Measurements from ENCODE around the genes BICC1 and CCDC6.

GRCh38 chr10:53000709-53001237 lies 228.2 kb upstream of the MBL2 start:
- PRO-cap, result no peak

- PRO-cap, result unidirectional peak, plus-strand start at chr10:53230028
Observed at GRCh38 chr10:53229957-53230156, 457.3 kb upstream of the MBL2 start.

DNA sequence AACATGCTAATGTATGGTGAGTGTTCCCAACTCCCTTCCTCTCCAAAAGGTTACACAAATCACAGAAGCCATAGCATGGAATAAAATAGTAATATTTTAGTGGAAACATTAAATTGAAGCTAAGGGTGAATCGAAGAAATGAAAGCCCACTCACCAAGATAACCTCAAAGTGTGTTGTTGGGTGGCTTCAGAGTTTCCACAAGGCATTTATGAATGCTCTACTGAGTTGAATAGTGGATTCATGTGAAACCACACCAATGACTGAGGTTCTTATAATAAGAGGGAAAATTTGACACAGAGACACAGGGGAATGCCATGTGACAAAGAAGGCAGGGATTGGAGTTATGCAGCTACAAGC lies 67.8 kb upstream of the PCDH15 start:
- PRO-cap, result no peak

GRCh38 chr10:57025433-57025798 lies 664.4 kb upstream of the ZWINT start:
- PRO-cap, result no peak

DNA sequence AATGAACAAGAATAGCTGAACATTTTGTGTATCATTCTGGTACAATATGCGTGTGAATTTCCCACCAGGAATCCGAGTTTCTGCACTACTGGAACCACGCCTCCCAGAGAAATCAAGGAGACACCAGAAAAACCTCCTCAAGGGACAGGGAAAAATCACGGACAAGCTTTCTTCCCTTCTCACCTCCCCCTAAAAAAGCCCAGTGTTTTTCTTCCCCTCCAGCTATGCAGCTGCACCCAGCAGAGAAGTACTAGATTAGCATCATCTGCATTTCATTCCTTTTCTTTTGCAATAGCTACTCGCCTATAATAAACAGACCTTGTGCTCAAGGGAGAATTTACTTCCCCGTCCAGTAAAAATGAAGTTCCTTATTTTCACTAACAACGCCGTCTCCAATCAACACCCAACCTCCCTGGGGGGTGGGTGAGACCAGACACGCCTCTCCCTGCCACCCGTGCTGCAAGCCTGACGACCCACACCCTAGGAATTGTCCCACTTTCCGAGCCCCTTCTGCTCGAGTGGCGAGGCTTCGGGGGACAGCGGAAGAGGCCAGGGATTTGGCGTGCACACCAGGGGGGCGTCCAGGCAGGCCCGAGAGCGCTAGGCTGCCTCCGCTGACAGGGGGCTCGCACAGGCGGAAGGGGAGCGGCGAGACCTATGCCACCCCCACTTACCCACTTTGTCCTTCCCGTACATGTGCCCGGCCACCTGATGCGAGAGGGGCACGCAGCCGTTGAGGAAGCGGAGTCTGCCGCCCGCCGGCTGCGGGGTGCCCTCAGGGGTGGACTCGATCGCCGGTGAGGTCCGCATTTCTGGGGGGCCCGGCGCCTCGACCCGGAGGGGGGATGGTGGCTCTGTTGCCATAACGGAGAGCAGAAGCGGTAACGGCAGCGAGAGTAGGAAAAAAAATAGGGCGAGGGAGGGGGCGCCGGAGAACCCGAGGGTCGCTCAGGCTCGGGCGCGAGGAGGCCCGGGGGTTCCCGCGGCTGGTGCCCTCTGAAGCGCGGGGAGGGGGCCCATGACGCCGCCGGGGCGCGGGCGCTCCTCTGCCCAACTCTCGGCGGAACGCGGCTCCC lies 608 bp downstream of the IPMK start:
- PRO-cap, result bidirectional peak, plus-strand start at position 455 of the sequence, minus-strand start at position 280 of the sequence

GRCh38 chr10:58269643-58270292 lies 806 bp downstream of the CISD1 start:
- PRO-cap, result bidirectional peak, plus-strand start at chr10:58269763, minus-strand start at chr10:58269719

DNA sequence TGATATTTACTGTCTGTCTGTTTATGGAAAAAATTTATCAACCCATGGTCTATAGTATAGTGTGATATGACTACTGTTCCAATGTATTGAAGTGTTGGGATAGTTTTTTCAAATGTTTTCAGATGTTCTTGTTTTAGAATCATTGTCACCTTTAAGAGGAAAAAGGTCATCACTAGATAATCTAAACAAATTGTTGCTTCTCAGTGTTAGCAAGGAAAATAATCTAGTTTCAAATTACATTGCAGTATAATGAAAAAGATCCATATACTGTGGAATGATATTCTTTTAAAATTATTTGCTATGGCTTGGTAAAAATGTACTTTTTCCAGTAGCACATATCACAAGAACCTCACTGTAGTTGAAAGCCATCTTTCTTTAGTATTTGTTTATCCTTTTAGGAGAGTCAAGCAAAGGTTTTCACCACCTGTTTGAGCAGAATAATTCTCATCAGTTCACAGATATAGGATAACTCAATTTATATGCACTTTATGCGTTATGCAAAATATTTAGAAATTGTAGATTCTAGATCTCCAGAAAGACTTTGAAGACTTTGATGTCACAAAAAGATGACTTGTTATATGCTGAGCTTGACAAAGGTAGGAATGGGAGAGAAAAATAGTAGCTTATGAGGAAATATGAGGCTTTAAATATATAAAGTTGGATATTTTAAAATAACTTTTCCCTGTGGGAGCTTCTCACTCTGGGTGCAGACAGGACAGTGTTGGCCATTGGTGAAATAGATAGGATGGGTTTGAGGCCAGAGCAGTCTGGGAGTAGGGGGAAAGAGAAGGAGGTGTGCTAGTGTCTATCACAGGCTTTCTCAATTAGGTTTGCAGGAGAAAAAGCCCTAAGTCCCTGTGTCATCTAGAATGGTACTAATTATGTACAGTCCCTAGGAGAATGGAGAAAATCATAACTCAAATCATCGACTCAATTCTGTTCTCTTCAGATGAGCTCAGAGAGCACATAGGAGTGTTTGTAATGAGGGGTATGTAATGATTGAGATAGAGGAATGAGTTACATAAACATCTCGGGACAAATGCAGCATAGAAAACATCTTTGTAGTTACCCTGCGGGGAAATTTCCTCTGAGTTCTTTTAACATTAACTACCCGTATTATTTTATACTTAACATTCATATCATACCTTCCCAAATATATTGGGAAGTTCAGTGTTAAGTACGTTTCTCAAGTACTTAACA lies 11.4 kb downstream of the TFAM start:
- PRO-cap, result no peak

- PRO-cap, result bidirectional peak, plus-strand start at chr10:58512872, minus-strand start at chr10:58512733; unidirectional peak, plus-strand start at chr10:58513062
Observed at GRCh38 chr10:58512561-58513622, at the start of gene BICC1. BICC1 (plus strand) TSS chr10:58512872.

DNA sequence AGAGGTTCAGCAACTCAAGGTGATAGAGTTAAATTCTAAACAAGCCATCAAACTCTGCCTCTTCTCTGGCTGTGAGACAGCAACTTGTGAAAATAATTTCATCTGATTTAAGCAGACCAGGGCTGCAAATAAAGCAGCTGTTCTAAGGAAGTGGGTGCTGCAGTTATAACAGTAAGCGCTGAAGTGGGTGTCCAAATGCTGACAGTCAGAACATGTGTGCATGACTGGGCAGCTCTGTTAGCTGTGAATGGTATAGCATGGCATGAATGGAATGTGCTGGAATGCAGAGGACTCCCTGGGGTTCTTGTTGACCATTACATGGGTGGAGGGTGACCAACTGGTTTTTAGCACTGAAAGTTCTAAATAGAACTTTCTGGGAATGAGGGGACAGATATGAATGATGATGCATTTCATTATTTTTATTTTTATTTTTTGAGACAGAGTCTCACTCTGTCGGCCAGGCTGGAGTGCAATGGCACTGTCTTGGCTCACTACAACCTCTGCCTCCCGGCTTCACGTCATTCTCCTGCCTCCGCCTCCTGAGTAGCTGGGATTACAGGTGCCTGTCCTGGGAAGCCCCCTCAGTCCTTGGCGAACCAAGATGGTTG lies 319.9 kb upstream of the PHYHIPL start:
- PRO-cap, result no peak

GRCh38 chr10:59704560-59704954 lies 5.1 kb downstream of the SLC16A9 start:
- PRO-cap, result unidirectional peak, minus-strand start at chr10:59704768

DNA sequence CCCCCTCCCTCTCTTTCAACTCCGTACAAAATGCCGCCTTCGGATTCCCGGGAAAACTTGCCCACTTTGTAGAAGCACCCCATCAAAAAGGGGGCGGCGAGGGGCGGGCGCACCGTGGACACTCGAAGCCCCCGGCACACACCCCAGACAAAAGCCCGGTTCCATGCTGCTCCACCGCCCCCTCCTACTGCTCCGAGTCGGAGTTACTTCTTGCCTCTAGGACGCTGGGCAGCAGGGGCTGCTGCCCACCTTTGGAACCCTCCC lies 523 bp downstream of the SLC16A9 start:
- PRO-cap, result no peak

GRCh38 chr10:59825948-59826879 lies 73.0 kb upstream of the MRLN start:
- PRO-cap, result no peak

- PRO-cap, result no peak
Observed at GRCh38 chr10:59847335-59847891, 58.9 kb downstream of the CCDC6 start.

DNA sequence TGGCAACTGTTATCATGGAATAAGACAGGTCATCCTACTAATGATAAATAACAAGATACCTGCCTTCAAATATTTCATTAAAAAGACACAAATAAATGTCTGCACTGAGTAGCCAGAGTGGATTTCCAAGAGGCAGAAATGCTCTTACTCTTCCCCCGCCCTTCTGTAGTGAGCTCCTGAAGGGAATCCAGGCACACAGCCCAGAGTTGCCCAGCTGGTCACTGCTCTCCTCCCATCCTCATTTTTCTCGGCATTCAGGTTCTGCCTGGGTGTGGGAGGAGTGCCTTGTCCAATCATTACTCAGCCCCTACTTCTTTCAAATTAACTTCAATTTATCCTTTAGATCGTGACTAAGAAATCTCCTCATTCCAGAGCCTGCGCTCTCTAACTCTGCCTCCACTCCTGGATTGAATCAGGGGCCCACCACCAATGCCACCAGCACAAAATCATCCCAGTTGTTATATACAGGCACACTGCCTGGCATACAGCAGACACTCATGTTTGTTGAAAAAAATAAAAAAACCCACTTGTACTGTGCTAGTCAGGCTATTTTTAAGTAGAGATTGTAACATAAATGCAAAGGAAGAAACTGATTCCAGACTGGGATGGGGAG lies 12.2 kb downstream of the CCDC6 start:
- PRO-cap, result unidirectional peak, minus-strand start at position 246 of the sequence

DNA sequence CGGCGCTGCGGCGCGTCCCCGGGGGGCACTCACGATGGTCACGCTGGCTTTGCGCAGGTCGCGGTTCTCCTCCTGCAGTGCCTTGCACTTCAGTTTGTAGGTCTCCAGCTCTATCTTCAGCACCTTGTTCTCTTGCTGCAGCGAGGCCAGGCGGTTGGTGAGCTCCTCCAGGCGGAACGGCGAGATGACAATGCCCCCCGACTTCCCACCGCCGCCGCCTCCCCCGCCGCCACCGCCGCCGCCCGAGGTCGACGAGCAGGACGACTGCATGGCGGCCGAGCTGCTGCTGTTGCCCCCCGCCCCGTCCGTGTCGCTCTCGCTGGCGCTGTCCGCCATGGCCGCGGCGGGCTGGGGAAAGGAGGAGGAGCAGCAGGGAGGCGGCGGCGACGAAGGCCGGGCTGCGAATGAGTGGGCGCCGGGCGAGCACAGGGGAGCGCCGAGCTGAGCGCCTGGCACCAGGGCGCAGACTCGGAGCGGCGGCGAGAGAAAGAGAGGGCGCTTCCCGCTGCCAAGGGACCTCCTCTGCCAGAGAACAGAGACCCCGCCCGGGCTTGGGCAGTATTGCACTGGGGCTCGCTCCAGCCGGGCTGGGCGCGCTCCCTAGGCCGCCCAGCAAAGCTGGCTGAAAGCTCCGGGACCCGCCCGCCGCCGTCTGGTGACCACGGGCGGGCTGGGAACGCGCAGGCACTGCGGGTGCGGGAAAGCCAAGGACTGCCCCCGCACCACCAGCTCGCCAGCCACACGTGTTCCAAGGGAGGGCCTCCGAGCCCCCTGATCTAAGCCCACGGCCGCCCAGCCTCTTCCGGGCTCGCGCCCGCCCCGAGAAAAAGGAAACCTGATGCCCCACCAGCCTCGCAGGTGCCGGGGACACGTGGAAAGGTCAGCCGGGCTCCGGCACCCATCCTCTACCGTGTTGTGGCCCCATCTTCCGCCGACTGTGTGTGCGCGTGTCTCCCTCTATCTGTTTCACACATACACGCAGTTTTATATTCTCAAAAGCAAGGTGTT lies at the start of gene CCDC6:
Gene CCDC6, minus strand, starts transcription at position 468 of the 1,008 bp plus-strand sequence.
- PRO-cap, result bidirectional peak, plus-strand start at position 615 of the sequence, minus-strand start at position 406 of the sequence; bidirectional peak, plus-strand start at position 655 of the sequence, minus-strand start at position 654 of the sequence

GRCh38 chr10:59907097-59907279 lies 632 bp upstream of the CCDC6 start:
- PRO-cap, result no peak

DNA sequence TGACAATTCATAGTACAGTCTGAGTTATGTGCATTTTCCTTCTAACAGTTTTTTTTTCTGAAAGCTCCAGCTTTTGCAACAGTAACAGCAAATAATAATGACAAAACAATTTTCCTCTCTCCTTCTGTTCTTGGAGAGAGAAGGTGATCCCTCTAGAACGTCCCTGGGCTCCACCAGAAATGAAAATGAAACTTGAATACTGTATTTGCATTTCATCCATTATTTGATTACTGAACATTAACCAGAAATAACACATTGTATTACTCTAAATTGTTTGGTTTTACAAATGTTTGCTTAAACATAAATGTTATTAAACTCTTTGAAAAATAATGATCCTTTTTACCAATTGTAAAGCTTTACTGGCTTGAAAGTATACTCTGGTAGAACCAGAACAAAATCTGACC lies 176.6 kb upstream of the CCDC6 start:
- PRO-cap, result no peak

DNA sequence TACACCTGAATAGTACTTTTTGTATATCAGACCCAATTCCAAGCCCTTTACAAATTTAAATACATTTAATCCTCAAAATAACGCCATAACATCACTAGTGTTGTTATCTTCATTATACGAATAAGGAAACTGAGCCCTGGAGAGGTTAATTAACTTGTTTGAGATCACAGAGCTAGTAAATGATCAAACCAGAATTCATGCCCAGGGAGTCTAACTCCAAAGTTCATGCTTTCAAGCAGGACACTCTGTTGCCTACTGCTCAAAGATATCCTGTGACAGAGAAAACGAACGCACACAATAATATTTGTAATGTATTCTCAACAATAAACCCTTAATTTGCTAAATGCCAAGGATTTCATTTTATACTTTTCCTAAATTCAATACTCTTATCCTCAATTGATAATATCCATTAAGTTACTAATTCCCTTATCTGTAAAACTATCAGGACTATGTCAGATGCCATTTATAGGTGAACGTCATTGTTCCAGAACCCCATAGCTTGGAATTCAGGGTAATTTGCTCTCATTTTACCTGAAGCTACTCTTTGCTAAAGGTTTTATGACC lies 150.4 kb upstream of the CDK1 start:
- PRO-cap, result no peak

- PRO-cap, result no peak
Observed at GRCh38 chr10:60707779-60708208, 70.5 kb upstream of the CDK1 start.

- PRO-cap, result no peak
Observed at GRCh38 chr10:60942395-60943341, 1.3 kb downstream of the RHOBTB1 start.